T47D (cell line): ENCODE measurements around the genes ZNF225, ZNF226 and CEACAM19.

DNA sequence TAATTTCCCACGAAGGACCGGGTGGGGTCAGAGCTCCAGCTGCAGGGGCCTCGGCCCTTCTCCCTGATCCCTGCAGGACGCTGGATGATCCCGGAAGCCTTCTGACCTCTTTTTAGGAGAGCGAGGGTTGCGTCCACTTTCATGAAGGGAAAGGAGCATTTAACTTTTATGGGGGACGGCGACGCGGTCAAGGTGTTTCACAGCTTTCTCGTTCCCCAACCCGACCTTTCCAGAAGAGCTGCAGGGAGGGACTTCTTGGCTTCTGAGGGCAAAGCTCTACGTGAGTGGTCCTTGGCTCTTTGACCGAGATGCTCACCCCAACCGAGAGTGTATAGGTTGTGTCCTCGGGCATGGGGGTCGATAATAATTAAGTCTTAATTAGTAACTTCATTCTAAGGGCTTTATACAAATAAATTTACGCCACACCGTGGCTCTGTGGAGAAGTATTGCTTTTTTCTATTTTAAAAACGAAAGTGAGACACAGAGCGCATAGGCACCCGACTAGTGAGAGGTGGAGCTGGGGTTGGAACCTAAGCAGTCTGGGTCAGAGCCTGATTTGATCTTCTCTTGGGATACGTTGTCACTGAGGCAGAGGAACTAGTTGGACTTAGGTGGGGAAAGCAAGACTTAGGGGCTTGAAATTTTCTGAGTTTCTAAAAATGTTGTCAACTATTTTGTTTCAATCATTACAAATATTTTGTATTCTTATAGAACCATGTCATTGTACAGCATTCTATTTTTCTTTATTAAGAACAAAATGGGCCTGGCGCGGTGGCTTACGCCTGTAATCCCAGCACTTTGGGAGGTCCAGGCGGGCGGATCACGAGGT lies 932 bp downstream of the ZNF224 start:
- RRBS, result no CpG with 5 or more reads among the region's 30 CpGs

GRCh38 chr19:44100460-44101200 lies 6.5 kb downstream of the ZNF224 start:
- RRBS, result no CpG with 5 or more reads among the region's 5 CpGs

- RRBS, result 2% methylated on average over 8 of the region's 60 CpGs
Observed at GRCh38 chr19:44112732-44113904, at the start of gene ZNF225. Gene ZNF225, plus strand, starts transcription at chr19:44113399.

- RRBS, result 1% methylated on average over 8 of the region's 35 CpGs
Observed at GRCh38 chr19:44164377-44165492, at the start of gene ZNF226. Gene ZNF226, plus strand, starts transcription at chr19:44165100.

DNA sequence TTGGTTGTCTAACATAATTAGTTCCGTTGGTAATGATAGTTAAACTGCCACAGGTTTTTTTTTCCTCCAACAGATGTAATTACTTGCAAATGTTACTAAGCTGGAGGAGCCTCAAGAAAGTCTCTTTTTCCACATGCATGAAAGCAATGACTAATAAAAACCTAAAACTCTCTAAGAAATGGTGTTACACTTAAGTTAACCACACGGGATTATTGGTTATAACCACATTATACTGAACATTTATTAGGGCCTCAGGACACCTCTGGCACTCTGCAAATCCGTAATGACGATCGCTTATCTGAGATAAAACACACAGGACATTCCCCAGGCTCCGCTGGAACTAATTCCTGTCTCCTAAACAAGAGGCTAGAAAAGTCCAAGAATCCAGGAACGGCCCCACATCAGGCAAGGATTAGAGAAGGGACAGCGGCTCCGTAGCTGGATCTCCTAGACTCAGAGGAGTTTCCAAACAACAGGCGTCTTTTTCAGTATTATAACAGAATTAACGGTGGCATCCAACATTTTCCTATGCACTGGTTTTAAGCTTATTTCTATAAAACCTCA lies 693 bp downstream of the ZNF235 start:
- RRBS, result no CpG with 5 or more reads among the region's 11 CpGs

DNA sequence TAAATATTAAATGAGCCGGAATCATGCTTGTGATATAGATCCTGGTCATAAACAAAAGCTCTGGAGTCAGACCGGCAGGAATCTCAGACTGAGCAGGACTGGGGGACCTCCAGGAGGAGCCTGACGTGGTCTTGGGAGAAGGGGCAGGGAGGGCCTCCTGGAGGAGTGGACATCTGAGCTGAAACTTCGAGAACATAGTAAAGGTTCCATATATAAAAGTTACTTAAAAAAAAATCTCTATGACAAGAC lies 353 bp upstream of the CEACAM20 start:
- RRBS, result 21% methylated on average over 1 of the region's 4 CpGs

- RRBS, result no CpG with 5 or more reads among the region's 10 CpGs
Observed at GRCh38 chr19:44596723-44597260, 16.6 kb upstream of the IGSF23 start.

- RRBS, result no CpG with 5 or more reads among the region's 4 CpGs
Observed at GRCh38 chr19:44611640-44612413, 1.5 kb upstream of the IGSF23 start.

DNA sequence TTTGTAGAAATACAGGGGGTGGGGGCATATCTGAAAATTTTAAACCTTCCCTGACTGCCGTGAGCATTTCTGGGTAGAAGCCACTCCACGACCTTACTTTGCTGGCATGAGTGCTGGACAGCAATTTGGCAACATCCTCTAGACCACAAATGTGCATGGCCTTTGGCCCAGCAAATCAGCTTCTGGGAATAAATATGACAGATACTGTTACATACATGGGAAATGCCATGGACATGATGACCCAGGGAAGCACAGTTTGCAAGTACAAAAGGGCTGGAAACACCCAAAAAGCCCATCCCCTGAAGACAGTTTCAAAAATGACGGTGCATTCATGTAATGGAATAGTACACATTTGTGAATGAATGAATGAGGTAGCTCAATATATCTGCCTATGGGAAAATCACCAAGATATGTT lies 3.2 kb upstream of the PVR start:
- RRBS, result no CpG with 5 or more reads among the region's 3 CpGs

DNA sequence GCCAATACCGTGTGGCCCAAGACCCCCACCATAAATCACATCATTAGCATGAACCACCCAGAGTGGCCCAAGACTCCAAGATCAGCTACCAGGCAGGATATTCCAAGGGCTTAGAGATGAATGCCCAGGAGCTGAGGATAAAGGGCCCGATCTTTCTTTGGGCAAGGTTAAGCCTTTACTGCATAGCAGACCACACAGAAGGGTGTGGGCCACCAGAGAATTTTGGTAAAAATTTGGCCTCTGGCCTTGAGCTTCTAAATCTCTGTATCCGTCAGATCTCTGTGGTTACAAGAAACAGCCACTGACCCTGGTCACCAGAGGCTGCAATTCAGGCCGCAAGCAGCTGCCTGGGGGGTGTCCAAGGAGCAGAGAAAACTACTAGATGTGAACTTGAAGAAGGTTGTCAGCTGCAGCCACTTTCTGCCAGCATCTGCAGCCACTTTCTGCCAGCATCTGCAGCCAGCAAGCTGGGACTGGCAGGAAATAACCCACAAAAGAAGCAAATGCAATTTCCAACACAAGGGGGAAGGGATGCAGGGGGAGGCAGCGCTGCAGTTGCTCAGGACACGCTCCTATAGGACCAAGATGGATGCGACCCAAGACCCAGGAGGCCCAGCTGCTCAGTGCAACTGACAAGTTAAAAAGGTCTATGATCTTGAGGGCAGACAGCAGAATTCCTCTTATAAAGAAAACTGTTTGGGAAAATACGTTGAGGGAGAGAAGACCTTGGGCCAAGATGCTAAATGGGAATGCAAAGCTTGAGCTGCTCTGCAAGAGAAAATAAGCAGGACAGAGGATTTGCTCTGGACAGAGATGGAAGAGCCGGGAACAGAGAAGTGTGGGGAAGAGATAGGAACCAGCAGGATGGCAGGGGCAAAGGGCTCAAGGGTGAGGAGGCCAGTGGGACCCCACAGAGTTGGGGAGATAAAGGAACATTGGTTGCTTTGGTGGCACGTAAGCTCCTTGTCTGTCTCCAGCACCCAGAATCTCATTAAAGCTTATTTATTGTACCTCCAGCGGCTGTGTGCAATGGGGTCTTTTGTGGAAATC lies 8.4 kb upstream of the CEACAM19 start:
- RRBS, result no CpG with 5 or more reads among the region's 11 CpGs

GRCh38 chr19:44671149-44671562 lies at the start of gene CEACAM19:
Gene CEACAM19, plus strand, starts transcription at chr19:44671482.
- RRBS, result no CpG with 5 or more reads among the region's 8 CpGs

GRCh38 chr19:44756166-44756442 lies 7.6 kb downstream of the BCL3 start:
- RRBS, result no CpG with 5 or more reads among the region's 5 CpGs

GRCh38 chr19:44796737-44797084 lies 12.2 kb upstream of the BCAM start:
- RRBS, result 5% methylated on average over 2 of the region's 10 CpGs

DNA sequence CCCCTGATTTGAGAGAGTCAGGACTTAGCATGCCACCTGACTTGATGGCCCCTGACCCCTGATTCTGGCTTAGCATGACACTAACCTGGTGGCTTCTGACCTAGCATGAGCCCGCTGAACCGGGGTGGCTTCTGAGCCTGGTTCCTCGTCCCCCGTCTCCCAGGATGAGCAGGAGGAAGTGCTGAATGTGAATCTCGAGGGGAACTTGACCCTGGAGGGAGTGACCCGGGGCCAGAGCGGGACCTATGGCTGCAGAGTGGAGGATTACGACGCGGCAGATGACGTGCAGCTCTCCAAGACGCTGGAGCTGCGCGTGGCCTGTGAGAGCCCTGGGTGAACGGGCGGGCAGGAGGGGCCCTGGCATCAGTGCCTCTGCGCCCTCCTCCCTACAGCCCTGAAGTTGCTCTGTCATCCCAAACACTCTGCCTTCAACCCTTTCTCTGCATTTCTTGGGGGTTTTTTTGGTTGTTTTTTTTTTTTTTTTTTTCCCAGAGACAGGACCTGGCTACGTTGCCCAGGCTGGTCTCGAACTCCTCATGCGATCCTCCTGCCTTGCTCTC lies 5.6 kb downstream of the BCAM start:
- RRBS, result 91% methylated on average over 5 of the region's 20 CpGs

DNA sequence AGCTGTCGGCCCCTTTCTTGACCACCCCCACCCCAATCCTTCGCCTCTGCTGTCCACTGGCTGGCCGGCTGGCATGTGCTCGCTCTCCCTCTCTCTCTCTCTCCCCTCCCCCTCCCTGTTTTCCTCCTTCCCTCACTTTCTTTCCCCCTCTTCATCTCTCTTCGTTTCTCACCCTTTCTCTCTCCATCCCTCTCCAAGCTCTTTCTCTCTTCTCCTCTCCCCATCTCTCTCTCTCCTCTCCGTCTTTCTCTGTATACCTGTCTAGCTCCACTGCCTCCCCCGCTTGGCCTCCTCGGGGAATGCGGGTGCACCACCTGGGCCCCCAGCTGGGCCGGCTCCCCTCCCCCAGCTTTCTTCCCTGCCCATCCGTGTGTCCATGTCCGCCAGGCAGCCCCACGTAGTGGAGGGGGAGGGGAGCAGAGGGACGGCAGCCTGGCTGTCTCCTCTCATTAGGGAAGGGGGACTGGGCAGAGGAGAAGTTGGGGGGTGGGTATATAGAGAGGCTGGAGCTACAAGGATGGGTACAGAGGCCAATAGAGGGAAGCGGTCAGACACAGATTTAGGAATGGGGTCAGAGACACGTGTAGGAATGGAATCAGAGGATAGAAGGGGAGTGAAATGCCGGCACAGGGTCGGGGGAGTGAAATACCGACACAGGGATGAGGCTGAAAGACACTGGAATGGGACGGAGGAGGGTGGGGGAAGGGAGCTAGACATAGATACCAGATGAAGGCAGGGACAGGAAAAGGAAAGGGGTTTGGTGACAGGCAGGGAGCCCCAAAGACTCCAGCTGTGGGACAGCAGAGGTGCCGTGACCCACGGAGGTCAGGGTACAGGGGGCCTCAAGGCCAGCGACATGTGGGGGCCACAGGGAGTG lies 2.7 kb downstream of the NECTIN2 start:
- RRBS, result no CpG with 5 or more reads among the region's 23 CpGs

DNA sequence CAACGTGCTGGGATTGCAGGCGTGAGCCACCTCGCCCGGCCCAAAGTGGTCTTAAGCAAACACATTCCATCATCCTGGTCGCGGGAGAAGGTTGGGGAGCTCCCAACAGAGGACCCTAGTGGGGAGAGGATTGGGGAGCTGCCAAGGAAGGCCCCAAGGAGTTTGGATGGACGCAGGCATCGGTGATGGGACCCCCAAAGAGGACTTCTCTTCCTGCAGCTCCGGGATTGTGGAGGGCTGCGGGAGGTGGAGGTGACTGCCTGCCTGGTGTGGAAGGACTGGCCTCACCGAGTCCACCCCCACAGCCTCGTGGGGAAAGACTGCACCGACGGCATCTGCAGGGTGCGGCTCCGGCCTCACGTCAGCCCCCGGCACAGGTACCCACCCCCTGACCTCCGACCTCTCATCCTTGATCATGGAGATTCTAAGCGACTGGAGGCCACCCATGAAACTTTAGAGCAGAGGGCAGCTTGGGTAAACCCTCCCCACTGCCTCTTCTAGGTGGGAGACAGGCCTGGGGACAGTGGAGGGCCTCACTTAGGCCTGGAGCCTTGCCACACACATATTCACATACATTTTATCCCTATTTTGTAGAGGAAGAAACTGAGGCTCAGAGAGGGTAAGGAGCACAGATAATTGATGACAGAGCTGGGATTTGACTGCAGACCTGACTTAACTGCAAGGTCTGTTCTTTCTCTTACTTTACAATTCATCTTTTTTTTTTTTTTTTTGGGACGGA lies 16.8 kb upstream of the CLASRP start:
- RRBS, result no CpG with 5 or more reads among the region's 21 CpGs

DNA sequence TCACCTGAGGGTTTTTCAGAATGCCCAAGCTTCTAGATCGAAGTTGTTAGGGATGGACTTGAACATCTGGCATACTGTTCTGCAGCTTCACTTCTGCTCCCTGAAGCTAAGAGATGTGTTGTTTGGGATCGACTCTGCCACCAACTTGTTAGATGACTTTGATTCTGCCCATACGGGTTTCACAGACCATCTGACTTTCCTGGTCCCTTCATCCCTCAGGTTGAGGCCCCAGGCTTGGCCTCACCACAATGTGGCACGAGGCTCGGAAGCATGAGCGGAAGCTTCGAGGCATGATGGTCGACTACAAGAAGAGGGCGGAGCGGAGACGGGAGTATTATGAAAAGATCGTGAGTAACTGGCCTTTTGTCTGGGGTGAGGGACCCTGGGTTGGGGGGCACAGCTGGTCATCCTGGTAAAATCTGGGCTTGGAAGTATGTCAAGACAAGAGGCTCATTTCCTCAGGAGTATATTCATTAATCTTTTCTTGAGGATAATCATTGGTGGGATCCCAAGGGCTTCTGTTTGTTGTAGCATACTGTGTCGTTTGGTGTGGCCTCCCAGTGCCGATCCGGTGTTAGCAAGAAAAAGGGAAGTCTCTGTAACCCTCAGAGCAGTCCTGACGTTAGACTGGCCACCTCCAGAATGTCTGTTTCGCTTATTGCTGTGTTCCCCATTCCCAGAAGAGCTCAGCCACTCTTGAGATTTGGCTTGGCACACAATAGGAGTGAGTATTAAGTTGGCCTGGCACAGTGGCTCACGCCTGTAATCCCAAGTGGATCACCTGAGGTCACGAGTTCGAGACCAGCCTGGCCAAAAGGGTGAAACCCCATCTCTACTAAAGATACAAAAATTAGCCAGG lies 1.3 kb downstream of the CLASRP start:
- RRBS, result no CpG with 5 or more reads among the region's 20 CpGs

DNA sequence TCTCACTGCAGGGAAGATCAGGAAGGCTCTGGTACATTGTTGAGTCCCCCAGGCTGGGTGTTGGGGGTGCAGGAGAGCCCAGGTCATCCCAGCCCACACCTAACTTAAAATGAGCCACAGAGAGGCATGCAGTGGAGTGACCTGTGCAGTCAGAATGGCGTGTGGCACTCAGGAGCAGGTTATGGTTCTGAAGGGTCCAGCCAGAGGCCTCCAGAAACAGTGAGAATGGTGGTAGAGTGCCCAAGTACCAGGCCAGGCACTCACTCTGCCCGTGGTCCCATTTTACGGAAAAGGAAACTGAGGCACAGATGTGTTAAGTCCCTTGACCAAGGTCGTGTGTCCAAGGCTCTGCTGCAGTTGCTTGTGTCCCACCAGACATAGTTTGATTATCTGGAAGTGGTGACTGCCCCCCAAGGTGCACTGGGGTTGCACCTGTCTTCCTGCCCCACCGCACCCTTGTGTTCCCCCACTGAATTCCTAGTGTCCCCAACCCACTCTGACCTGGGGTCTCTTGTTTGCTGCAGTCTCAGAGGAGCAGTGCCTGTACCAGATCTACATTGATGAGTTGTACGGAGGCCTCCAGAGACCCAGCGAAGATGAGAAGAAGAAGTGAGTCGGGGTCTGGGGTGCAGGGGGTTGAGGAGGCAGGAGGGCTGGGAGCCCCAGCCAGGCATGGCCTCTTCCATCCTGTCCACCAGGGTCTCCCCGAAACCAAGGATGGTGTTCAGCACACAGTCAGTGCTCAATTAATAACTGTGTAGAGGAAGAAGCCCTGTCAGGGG lies 17.3 kb downstream of the CLASRP start:
- RRBS, result no CpG with 5 or more reads among the region's 9 CpGs

GRCh38 chr19:45064178-45065095 lies 11.8 kb downstream of the ZNF296 start:
- RRBS, result 96% methylated on average over 17 of the region's 77 CpGs

GRCh38 chr19:45079578-45080131 lies 595 bp downstream of the GEMIN7 start:
- RRBS, result 3% methylated on average over 1 of the region's 16 CpGs